ENCODE measurements around a stretch of chr15.

- PRO-cap, 7 experiments = no peak in any of the 7 experiments
These were observed 84.5 kb downstream of the MEGF11 start for GRCh38 chr15:66168907-66169541.

DNA sequence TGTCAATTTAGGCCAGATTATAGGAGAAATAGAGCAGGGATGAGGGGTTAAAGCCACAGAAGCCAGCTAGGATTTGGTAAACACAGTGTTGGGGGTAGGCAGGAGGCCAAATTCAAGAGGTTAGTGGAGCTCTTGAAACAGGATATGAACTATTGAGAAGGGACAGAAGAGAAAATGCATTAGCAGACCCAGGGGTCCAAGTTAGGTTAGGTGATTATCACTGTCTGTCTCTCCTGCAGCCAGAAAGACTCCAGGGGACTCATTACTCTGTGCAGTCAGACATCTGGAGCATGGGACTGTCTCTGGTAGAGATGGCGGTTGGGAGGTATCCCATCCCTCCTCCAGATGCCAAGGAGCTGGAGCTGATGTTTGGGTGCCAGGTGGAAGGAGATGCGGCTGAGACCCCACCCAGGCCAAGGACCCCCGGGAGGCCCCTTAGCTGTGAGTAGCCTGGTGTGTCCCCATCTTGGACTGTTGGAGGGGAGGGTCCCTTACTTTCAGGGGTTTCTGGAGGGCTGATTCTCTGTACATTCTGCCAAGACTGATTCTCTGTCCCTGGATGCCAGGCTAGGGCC is 12.7 kb downstream of the SNAPC5 start:
- PRO-cap, 7 experiments = no peak in any of the 7 experiments

GRCh38 chr15:66646807-66647862 is 54.9 kb upstream of the SMAD6 start:
- PRO-cap, 7 experiments = no peak in any of the 7 experiments

DNA sequence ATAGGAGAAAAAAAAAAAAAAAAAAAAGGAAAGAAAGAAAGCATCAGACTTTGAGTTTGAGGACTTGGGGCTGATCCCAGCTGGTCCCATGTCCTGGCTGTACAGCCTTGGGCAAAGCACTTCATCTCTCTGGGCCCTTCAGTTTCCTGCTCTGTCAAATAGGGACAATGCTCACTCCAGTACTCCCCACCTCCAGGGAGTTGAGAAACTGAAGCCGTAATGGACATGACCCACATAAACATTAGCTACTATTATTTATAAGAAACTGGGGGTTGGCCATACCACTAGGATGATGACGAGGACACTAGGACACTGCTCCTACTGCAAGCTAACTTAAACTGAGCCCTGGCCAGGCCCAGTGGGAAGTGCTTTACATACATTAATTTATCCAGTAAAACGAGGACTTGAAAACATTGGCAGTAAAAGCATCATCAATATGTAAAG is 22.9 kb upstream of the SMAD6 start:
- PRO-cap, 7 experiments = no peak in any of the 7 experiments

DNA sequence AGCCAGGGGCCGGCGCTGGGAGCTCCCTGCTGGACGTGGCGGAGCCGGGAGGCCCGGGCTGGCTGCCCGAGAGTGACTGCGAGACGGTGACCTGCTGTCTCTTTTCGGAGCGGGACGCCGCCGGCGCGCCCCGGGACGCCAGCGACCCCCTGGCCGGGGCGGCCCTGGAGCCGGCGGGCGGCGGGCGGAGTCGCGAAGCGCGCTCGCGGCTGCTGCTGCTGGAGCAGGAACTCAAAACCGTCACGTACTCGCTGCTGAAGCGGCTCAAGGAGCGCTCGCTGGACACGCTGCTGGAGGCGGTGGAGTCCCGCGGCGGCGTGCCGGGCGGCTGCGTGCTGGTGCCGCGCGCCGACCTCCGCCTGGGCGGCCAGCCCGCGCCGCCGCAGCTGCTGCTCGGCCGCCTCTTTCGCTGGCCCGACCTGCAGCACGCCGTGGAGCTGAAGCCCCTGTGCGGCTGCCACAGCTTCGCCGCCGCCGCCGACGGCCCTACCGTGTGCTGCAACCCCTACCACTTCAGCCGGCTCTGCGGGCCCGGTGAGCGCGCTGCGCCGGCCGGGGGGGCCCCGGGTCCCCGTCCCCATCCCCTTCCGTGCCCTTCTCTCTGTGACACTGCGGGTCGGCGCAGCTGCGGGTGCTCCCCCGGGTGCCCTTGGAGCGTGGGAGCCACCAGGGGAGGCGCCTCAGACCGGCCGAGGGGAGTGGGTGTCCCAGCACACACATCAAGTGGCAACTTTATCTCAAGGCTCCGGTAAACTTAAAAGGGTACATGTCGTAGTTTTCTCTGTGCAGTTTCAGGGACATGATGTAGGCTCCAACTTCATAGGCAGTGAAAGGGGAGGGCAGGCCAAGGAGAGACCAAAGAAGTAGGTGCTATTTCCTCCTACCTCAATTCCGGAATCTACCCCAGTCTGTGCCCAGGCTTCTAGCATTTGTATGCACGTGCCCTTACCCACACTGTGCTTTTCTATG is 1.8 kb downstream of the SMAD6 start:
- PRO-cap, 7 experiments = no peak in any of the 7 experiments

- PRO-cap, 7 experiments = no peak in any of the 7 experiments
These were observed 81.8 kb downstream of the SMAD6 start for GRCh38 chr15:66783943-66784142.

- PRO-cap, 7 experiments = no peak in any of the 7 experiments
These were observed 175.9 kb downstream of the SMAD6 start for GRCh38 chr15:66877729-66878477.

- PRO-cap, 7 experiments = no peak in any of the 7 experiments
These were observed 51.7 kb upstream of the SMAD3 start for GRCh38 chr15:67013655-67014214.

- PRO-cap, 7 experiments = no peak in any of the 7 experiments
These were observed 16.0 kb upstream of the SMAD3 start for GRCh38 chr15:67049177-67050001.

DNA sequence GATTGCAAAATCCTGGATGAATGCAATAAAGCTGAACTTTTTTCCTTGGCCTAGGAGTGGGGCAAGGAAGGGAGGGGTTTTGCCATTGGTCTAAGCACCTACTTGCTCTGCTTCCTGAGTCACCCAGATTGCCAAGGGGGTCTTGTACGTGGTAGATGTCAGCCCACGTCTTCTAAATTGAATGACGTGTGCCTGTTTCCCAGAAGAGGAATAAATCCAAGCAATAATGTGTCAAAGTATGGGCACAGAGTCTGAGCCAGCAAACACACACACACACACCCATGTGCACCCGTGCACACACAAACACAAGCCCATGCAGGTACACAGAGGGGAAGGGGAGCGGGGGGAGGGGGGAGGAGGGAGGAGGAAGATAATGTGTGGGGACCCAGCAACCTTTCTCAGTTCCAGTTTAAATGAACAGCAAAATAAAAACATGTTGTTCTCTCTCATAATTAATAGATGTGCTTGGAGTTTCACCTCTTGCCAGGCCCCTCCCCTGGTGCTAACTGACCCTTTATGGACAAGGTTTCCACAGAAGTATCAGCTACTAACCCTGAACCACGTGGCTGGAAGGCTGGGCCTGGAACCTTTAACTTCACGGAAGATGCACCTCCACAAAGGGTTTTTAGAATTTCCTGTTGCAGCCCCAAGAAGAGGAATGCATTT is 15.1 kb upstream of the SMAD3 start:
- PRO-cap, 7 experiments = no peak in any of the 7 experiments

DNA sequence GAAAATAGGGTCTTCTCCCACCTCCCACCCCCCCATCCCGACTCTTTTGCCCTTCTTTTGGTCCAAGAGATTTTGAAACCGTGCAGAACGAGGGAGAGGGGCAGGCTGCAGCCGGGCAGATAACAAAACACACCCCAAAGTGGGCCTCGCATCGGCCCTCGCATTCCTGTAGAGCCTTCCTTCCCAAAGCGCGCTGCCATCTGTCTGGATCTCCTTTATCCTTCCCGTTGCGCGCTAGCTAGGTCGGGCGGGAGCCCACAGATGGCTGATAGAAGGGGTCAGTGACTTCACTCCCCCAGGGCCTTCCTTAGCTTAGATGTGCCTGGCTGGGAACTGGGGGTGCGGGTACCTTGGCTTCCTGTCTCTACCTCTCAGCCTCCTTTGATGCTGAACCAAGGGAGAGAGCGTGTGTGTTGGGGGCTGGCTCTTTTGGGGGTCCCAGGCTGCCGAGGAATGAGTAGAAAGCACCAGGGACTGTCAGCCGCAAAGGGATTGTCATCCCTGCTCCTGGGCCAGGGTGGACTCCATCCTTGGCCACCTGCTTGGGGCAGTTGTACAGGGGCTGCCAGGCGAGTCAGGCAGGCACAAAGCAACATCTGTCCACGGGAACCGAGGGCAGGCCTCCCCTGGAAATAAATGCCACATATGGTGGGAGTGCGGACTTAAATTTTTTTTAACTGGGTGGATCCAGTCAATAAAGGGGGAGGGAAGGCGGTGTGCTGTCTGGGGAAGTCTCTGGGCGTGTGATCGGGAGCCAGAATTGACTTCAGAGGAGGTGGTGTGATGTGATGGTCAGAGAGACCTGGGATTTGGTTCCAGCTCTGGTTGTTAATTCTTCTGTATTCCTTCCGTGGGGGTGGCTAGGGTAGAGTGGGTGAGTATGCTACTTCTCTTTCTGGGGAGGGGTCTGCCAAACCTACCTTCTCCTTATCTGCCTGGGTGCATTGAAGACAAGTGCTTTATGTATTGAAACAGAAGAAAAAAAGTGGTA is 1.9 kb downstream of the SMAD3 start:
- PRO-cap, 7 experiments = peak in 1 of 7 experiments; most common plus-strand start position 398 of the sequence (in 1); most common minus-strand start position 335 of the sequence (in 1)

DNA sequence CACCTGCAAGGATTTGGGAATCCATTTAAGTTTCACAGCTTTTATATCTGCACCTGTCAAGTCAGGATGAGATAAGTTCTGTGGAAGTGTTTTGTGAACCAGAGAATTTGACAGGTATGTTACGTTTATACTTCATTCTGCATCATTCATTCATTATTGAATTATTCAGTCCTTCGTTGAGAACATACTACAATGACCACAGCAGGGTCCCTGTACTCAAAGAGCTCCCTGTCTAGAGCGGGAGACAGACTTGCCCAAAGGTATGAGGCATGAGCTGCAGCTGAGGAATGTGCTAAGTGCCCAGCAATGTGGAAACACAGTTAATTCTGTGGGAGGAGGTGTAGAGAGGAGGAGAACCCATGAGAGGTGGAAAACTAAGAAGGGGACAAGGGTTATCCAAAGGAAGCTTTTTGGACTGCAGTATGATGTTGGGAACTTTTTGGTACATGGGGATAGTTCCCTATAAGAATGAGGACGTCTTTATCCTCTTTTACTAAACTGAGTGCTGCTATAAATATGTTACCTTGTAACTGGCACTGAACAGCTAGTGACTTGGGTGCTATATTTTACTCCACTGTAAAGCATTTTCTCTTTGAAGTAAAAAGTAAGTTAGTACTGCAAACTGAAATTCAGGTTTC is 5.5 kb downstream of the SMAD3 start:
- PRO-cap, 7 experiments = no peak in any of the 7 experiments

- PRO-cap, 7 experiments = no peak in any of the 7 experiments
These were observed 11.0 kb downstream of the SMAD3 start for GRCh38 chr15:67076224-67077052.

- PRO-cap, 7 experiments = peak in 3 of 7 experiments; most common plus-strand start chr15:67082524 (in 2); most common minus-strand start chr15:67082303 (in 1)
These were observed 16.8 kb downstream of the SMAD3 start for GRCh38 chr15:67081847-67082915.

DNA sequence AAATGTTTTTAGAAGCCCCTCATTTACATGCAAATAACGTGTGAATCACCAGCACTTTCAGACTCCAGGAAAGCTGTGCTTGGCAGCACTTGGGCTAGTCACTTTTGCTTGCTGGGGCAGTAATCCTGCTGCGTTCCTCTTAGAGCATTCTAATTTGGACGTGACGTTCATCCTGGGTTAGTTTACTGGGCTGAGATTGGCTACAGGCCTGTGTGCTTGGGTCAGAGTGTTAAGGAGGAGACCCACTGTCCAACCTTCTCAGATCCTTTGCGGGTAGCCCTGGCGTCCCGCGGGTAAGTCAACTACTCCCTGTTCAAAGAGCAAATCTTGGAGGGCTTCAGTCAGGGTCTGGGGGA is 88.6 kb downstream of the AAGAB start:
- PRO-cap, 7 experiments = no peak in any of the 7 experiments

GRCh38 chr15:67191338-67192364 is 62.8 kb downstream of the AAGAB start:
- PRO-cap, 7 experiments = no peak in any of the 7 experiments

- PRO-cap, 7 experiments = no peak in any of the 7 experiments
These were observed 59.9 kb downstream of the AAGAB start for GRCh38 chr15:67194294-67195257.

DNA sequence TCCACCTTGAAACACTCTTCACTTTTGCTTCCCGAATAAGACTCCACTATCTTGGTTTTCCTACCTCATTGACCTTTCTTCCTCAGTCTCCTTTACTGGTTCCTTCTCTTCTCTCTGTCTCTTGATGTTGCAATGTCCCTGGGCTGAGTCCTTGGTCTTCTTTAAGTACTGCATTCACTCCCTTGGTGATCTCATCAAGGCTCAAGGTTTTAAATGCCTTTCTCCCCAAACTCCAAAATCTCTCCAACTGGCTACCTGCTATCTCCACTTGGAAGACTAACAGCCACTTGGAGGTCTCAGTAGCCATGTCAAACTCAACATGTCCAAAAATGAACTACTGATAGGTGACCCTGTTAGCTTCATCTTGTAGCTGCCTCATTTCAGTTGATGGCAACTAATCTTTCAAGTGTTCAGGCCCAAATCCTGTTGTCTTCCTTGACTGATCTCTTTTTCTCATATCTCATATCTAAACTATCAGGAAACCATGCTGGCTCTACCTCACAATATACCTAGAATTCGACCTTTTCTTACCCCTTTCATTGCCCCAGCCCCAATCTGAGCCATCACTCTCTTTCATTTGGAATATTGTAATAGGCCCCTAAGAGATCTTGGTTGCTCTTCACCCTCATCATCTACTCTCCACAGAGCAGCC is 31.3 kb downstream of the AAGAB start:
- PRO-cap, 7 experiments = no peak in any of the 7 experiments

- PRO-cap, 7 experiments = no peak in any of the 7 experiments
These were observed 55.7 kb upstream of the C15orf61 start for GRCh38 chr15:67465020-67465767.

- PRO-cap, 7 experiments = no peak in any of the 7 experiments
These were observed 119.1 kb upstream of the SKOR1 start for GRCh38 chr15:67706139-67706631.

Measured in T-cell (primary cell).